Spinal cord (tissue), 3 donors: ENCODE measurements around a stretch of chr5.

DNA sequence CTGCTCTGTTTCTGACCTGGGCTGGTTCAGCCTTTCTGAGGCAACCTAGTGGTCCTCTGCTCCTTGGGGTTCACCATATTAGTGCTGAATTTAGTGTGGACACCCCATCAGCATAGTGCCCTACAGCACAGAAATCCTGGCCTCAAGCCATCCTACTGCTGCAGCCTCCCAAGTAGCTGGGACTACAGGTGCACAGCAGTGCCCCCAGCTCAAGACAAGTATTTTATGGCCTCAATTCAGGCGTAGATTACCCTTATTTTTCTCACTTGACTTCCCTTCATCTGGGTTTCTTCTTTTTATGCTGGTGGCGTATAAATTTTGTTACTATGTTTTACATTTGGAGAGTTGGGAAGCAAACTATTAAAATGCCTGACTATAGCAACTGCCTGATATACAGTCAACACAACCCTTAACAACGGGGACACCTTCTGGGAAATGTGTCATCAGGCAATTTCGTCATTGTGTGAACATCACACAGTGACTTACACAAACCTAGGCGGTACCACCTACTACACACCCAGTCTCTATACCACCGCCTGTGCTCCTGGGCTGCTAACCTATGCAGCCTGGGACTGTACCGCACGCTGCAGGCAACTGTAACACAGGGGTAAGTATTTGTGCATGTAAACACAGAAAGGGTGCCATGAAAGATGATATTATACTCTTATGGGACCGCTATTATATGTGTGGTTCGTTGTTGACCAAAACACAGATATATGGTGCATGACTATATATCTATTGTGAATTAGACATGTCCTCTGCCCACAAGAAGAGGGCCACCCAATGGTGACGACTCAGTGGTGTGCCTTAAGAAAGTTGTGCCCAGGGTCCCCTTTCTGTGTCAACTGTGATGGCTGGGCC is 1.4 kb upstream of the CDHR2 start:
- PRO-cap = no peak
- RAMPAGE, long total RNA = no peak

- PRO-cap = no peak
- RAMPAGE, long total RNA = no peak
Observed at GRCh38 chr5:176553116-176553750, 4.1 kb downstream of the CDHR2 start.

- PRO-cap = no peak
- RAMPAGE, long total RNA = no peak
Observed at GRCh38 chr5:176586471-176587094, 23.4 kb downstream of the GPRIN1 start.

DNA sequence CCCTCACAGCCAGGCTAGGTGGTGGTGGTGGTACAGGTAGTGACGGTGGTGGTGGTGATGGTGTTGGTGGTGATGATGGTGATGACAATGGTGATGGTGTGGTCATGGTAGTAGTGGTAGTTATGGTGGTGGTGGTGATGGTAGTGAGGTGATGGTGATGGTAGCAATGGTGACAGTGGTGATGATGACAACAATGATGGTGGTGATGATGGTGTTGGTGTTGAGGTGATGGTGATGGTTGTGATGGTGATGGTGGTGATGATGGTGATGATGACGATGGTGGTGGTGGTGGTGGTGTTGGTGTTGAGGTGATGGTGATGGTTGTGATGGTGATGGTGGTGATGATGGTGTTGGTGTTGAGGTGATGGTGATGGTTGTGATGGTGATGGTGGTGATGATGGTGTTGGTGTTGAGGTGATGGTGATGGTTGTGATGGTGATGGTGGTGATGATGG is 18.4 kb downstream of the GPRIN1 start:
- PRO-cap = no peak
- RAMPAGE, long total RNA = no peak

- PRO-cap = no peak
- RAMPAGE, long total RNA = no peak
Observed at GRCh38 chr5:176968505-176968838, 38.1 kb downstream of the UIMC1 start.

DNA sequence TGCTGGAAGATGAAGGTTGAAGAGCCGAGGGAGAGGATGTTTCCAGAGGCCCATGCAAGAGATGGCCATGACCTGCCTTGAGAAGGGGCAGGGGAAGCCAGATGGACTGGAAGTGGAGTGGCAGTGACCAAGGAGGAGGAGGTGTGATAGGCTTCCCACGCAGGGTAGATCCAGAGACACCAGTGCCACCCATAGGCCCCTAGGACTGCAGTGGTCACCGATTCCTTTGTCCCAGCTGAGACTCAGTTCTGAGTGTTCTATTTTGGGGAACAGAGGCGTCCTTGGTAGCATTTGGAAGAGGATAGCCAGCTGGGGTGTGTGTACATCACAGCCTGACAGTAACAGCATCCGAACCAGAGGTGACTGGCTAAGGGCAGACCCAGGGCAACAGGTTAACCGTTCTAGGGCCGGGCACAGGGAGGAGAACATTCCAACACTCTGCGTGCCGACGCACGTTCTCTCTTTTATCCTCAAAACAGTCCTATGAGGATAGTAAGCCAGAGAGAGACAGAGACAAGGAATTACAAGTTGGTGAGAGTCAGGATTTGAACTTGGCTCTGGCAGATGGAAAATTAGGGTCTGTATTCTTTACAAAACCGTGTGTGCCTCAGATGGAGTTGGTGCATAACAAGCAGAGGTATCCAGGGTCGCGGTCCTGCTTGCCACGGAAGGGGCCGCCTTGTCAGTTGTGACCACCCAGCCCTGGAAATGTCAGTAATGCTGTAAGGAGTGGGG is 1.8 kb downstream of the FGFR4 start:
- PRO-cap = no peak
- RAMPAGE, long total RNA = no peak

- PRO-cap = no peak
- RAMPAGE, long total RNA = no peak
Observed at GRCh38 chr5:177109811-177110310, 23.1 kb downstream of the FGFR4 start.

- PRO-cap = no peak
- RAMPAGE, long total RNA = no peak
Observed at GRCh38 chr5:177124269-177124853, 9.2 kb upstream of the NSD1 start.

- PRO-cap = no peak
- RAMPAGE, long total RNA = no peak
Observed at GRCh38 chr5:177132178-177133122, 1.1 kb upstream of the NSD1 start.

GRCh38 chr5:177211043-177211564 is 77.5 kb downstream of the NSD1 start:
- PRO-cap = no peak
- RAMPAGE, long total RNA = no peak

DNA sequence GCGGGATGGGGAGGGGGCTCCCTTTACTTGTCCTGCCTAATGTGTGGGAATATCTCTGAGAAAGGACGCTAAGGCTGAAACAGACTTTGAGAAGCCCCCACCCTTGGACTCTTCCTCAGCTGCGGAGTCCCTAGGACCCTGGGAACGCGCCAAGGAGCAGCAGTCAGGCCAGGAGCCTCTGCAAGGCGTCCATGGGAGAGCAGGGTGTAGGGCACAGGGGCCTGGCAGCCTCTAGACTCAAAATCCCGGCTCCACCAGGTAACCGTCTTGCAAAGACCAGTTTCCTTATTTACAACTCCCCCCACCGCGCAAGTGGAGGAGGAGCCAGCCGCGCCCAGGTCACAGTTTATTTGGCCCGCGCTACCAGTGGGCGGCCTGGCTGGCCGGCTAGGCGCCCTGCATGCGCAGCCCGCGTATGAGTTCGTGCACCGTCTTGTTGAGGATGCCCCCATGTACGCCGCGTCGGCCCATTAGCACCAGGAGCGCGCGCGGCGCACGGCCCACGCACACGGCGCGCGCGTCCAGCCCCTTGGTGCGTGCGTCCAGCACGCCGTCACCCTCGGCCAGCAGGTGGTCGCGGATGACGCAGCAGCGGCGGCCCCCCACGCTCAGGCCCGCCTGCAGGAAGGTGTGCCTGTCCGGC is 564 bp downstream of the PFN3 start:
- PRO-cap = no peak
- RAMPAGE, long total RNA = no peak

GRCh38 chr5:177403272-177404272 is 3.1 kb upstream of the PFN3 start:
- PRO-cap = no peak
- RAMPAGE, long total RNA = no peak

DNA sequence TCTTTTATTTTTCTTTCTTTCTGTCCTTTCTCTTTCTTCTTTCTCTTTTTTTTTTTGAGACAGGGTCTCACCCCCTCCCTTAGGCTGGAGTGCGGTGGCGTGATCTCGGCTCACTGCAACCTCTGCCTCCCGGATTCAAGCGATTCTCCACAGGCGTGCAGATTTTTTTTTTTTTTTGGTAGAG is 905 bp upstream of the PRR7 start:
- PRO-cap = no peak
- RAMPAGE, long total RNA = no peak

- PRO-cap = no peak
- RAMPAGE, long total RNA = no peak
Observed at GRCh38 chr5:177472366-177473383, 759 bp downstream of the DBN1 start.

DNA sequence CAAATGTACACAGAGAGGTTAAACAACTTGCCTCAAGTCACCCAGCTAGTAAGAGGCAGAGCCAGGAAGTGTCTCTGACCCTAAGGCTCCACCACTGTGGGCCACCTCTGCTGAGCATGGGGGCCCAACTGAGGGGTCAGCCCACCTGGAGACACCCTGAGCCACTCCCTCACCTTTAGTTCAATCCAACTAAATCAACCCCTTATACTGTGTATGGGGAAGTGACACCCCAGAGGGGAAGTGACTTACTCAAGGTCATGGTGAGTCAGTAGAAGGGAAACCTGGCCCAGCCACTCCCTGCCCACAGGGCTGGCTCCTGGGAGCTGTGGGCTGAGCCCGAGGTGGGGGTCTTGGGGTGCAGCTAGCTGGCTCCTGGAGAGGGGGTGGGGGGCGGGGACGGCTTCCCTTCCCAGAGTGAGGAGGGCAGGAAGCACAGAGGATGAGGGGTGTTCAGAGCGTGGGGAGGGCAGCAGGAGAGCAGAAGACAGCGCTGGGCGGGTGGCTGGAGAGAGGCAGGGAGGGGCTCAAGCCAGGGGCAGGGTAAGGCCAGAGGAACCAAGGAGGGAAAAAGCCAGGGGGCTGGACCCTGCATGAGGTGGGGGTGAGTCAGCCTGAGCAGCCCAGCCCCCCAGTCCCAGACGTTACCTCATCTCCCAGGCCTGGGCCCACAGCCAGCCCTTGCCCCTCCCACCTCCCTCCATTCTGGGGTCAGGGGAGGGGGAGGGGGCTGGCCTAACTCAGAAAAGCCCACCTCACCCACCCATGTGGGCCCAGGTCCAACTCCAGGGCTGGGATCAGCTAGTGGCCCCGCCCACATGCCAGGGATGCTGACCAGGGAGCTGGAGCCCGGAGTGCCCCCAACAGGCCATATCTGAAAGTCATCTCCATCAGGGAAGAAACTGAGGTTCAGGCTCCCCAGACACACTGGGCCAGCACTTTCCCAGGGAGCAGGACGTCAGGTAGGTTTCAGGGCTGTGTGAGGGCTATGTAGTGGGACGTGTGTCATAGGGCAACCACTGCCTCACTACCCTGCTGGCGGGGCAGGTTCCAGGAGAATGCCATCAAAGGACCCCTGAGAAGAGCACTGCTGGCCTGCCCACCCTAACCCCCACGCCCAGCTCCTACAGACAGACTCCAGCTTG is 2.9 kb downstream of the PDLIM7 start:
- PRO-cap = no peak
- RAMPAGE, long total RNA = no peak

GRCh38 chr5:177511252-177511573 is 1.6 kb upstream of the DOK3 start:
- PRO-cap = no peak
- RAMPAGE, long total RNA = no peak

- PRO-cap = no peak
- RAMPAGE, long total RNA = no peak
Observed at GRCh38 chr5:177532328-177532786, 15.6 kb upstream of the DDX41 start.

GRCh38 chr5:177537679-177538232 is 16.6 kb downstream of the FAM193B start:
- PRO-cap = no peak
- RAMPAGE, long total RNA = no peak

DNA sequence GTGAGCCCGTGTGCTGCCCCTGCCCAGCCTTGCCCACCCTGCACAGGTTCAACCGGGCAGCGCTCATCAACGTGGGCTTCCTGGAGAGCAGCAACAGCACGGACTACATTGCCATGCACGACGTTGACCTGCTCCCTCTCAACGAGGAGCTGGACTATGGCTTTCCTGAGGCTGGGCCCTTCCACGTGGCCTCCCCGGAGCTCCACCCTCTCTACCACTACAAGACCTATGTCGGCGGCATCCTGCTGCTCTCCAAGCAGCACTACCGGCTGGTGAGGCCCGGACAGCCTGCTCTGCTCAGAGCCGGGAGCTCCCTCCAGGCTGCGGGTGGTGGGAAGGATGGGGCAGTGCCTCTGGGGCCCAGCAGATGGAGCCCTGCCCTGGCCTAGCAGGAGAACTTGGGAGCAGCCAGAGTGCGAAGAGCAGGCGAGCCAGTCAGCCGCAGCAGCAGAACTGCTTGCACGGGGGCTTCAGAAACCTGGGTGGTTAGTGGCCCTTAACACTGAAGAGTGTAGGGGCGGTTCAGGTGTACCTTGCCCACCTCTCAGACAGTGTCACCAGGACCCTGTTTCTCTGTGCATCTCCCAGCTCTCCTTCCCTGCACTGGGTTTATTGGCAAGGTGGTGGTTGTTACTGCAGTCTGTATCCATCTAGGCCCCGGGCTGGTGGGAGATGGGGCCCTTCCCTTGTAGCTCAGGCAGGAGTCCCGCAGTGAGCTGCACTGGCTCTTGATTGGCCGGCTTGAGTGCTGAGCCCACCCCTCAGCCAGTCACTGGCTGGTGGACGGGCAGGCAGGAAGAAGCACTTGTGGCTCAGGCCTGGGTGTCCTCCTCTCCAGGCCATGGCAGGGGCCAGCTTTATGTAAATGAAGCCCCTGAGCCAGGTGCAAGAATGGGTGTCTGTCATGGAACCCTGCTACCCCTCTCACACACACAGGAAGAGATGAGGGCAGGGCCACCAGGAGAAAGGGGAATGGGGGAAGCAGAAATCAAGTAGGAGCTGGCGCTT is 7.6 kb downstream of the B4GALT7 start:
- PRO-cap = no peak
- RAMPAGE, long total RNA = no peak

- PRO-cap = no peak
- RAMPAGE, long total RNA = no peak
Observed at GRCh38 chr5:177612036-177612398, 12.1 kb downstream of the B4GALT7 start.